Esophagus muscularis mucosa (tissue), 4 donors: Measurements from ENCODE around the gene SOHLH1.

- PRO-cap: no peak
- RAMPAGE, long total RNA, 4 experiments: no peak in any of the 4 experiments
Measured at GRCh38 chr9:135102996-135103335, 15.5 kb downstream of the OLFM1 start.

- PRO-cap: no peak
- RAMPAGE, long total RNA, 4 experiments: no peak in any of the 4 experiments
Measured at GRCh38 chr9:135109084-135109592, 21.7 kb downstream of the OLFM1 start.

DNA sequence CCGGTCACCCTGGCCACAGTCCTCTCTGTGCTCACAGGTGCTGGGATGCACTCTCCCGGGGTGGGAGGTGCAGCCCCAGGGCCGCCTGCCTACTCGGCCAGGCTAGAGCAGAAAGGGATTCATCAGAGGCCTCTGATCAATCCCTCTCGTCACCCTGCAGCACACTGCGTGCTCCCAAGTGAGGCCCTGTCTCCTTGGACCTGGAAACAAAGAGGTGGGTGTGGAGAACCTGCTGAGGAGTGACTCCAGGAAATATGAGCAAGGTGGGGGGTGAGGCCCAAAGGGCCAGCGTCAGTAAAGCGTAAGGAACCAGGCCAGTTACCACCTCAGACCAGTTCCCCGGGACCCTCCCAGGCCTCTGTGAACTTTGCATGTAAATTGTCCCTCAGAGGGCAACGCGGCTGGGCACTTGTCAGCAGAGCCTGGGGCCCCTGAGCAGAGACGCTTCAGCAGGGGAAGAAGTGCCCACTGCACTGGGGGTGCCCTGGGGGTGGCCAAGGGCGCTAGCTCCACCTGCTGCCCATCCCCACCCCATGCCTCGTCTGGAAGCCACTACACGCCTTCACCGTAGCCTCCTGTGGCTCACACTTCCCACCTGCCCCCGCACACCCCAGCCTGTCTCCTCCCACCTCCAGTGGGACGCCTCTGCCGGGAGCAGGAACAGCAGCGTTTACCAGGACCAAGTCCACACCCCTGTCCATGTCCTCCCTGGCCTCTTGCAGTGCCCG, 168.0 kb downstream of the OLFM1 start:
- PRO-cap: no peak
- RAMPAGE, long total RNA, 4 experiments: no peak in any of the 4 experiments

DNA sequence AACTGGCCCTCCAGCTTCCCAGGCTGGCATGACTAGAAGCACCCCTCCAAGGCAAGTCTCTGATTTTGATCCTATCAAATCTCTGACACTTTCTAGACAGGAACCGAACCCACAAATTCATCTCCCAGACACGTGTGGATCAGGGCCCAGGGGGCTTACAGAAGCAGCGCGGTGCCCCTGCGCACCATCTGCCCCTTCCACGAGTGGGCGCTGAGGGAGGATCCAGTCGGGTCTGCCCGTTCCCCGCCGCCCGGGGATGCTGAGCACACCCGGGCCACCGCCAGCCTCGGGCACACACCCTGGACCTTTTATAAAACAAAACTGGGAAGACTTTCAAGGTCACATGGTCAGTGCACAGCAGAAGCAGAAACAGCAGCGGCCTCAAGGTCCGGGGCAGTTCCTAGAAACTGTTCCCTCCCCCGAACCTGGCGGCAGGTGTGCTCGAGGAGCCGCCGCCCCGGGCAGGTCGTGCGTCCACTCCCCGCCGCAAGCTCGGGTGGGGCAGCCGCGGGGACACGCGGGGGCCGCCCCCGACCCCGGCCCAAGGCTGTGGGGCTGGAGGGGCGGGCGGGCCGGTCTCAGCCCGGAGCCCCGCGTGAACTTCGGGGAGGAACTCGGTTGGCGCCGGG, 742 bp upstream of the PPP1R26 start:
- PRO-cap: unidirectional peak, plus-strand start at position 339 of the sequence
- RAMPAGE, long total RNA, 4 experiments: no peak in any of the 4 experiments

DNA sequence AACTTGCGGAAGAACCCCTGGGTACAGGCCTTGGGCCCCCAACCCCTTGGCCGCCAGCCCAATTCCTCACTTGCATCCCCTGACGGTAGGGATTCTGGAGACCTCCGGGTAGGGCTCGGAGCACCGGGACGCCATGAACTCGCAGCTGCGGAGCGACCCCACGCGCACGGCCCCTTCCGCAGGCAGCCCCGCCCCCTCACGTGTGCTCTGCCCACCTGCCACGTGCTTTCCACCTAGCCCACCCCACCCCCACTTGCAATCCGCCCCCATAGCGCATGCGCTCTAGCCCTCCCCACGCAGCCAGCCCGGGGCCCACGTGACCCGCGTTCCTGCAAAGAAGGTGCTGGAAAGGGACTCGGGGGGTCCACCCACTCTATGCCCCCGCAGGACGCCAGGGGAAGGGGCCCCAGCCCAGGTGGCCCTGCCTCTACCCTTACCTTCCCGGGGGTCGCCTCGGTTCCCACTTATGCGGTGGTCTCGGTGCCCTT, at the start of gene SOHLH1:
TSS of gene SOHLH1 (minus strand) at position 149 of the 488 bp plus-strand sequence.
- PRO-cap: no peak
- RAMPAGE, long total RNA, 4 experiments: no peak in any of the 4 experiments

GRCh38 chr9:135861227-135861654, 46.1 kb downstream of the CAMSAP1 start:
- PRO-cap: no peak
- RAMPAGE, long total RNA, 4 experiments: no peak in any of the 4 experiments

GRCh38 chr9:135906476-135906982, 817 bp downstream of the CAMSAP1 start:
- PRO-cap: unidirectional peak, plus-strand start at chr9:135906608
- RAMPAGE, long total RNA, 4 experiments: no peak in any of the 4 experiments

GRCh38 chr9:135992505-135993500, 31.6 kb upstream of the UBAC1 start:
- PRO-cap: bidirectional peak, plus-strand start at chr9:135992877, minus-strand start at chr9:135992793; bidirectional peak, plus-strand start at chr9:135993241, minus-strand start at chr9:135993039
- RAMPAGE, long total RNA, 4 experiments: start-site peak on the plus strand in 1 of 4 experiments, at chr9:135993238-135993247 at its widest, 11 reads per replicate

- PRO-cap: no peak
- RAMPAGE, long total RNA, 4 experiments: no peak in any of the 4 experiments
Measured at GRCh38 chr9:136012017-136012646, 51.0 kb upstream of the UBAC1 start.

- PRO-cap: no peak
- RAMPAGE, long total RNA, 4 experiments: no peak in any of the 4 experiments
Measured at GRCh38 chr9:136052476-136052960, 42.6 kb downstream of the NACC2 start.

DNA sequence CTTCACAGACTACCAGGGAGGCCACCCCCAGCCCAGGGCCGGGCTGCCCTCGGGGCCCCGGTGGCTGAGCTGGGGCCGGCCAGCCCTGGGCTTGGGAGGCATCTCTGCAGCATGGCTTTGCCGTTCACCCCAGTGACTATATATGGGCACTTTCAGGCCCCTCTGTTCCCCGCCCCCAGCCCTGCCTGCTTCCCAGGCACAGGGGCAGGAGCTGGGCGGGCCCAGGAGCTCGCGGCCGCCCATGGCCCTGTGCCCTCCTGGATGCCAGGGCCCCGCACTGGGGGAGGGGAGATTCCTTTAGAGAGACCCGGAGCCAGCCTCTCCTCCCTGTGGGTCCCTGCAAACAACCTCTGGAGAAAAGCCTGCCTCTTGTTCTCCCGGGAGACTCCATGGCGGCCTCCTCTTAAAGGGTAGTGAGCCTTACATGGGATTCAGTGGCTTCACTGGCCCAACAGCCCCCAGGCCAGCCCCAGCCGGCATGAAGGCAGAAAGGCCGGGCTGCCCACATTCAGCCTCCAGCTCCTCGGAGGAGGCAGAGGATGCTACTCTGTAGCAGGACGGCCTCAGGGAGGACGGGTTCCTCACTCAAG, 4.2 kb downstream of the NACC2 start:
- PRO-cap: bidirectional peak, plus-strand start at position 224 of the sequence, minus-strand start at position 113 of the sequence
- RAMPAGE, long total RNA, 4 experiments: no peak in any of the 4 experiments

DNA sequence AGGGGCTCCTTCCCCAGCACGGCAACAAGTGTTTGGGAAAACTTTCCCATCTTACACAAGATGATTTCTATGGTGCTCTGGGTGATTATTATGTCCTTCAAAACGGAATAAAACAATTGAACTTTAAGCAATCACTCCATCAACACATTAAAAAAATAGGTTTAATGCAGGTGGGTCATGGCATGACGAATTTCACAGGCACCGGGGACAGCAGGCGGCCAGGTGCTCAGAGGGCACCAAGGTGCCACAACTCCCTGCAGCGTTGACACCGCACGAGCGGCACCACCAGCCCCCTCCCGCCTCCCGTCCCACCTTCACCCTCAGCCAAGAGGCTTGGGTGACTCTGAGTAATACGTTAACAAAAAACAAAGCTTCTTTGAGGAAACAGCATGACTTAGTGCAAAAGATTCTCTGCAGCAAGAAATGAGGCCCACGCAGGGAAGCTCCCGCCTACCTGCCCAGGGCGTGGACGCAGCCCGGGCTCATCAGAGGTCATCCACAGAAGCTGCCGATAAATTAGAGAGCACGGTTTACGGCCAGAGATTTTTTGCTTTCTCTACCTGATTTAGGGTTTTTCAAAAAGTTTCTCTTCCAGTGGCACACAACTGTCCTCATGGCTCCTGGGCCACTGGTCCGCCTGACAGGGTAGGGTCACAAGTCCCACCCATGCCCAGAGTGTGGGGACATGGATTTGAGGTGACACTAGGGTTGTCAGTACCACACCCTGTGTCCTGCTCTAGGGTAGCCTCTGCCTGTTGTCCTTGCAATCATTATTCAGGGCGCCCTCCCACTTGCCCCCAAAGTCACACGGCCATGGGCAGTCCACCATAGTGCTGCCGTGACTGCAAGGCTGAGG, 4.0 kb downstream of the TMEM250 start:
- PRO-cap: no peak
- RAMPAGE, long total RNA, 4 experiments: no peak in any of the 4 experiments

DNA sequence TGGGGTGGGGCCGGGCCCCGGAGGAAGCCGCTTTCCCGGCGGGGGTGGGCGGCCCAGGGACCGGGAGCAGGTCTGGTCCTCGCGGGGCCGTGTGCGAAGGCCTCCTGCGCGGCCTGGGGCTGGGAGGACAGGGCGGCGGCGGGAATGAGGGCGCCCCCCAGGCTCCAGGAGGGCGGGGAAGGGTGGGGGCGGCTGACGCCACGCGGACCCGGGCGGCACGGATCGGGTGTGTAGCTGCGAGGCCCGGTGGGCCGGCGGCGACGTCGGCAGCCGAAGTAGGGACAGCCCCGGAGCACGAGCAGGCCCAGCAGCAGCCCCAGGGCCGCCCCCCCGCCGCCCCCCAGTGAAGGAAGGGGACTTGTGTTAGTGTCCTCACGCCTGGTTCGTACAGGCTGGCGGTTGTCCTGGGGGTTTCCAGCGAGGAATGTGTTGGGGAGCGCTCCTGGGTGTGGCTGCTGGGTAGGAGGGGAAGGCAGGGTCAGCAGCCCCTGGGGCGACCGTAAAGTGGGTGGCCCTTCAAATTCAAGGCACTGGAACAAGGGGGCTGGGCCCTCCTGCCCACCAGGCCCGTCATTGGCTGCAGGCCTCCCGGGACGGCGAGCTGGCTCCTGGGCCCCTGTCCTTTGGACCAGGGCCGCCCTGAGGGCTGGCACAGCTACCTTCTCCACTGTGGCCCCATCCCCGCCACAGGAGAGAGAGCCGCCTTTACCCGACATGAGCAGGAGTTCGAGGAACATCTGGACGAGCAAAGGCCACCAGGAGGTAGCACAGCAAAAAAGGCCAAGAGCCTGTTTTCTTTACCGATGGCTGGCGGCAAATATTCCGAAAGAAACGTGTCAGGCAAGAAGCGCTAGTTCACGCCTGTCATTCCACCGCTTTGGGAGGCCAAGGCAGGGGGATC, 705 bp upstream of the TMEM250 start:
- PRO-cap: no peak
- RAMPAGE, long total RNA, 4 experiments: no peak in any of the 4 experiments

- PRO-cap: no peak
- RAMPAGE, long total RNA, 4 experiments: no peak in any of the 4 experiments
Measured at GRCh38 chr9:136171047-136171877, 33.7 kb downstream of the LHX3 start.

DNA sequence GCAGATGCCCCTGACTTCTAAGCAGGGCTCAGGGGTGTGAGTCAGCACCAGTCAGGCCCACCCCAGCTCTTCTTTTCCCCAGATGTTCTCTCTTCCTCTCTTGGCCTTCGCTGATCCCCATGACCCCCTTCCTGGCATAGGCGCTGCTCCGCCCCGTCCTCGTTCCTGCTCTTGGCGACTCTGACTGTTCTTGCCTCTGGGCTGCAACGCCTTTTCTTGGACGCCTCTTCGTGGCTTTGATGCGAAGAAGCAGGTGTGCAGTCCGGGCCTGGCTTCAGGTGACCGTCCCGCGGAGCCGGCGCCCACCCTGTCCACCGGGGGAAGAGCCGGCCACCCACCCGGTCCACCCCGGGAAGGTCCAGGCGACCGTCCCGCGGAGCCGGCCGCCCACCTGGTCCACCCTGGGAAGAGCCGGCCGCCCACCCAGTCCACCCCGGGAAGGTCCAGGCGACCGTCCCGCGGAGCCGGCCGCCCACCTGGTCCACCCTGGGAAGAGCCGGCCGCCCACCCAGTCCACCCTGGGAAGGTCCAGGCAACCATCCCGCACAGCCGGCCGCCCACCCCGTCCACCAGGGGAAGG, 6.0 kb upstream of the QSOX2 start:
- PRO-cap: unidirectional peak, minus-strand start at position 285 of the sequence
- RAMPAGE, long total RNA, 4 experiments: no peak in any of the 4 experiments

- PRO-cap: no peak
- RAMPAGE, long total RNA, 4 experiments: no peak in any of the 4 experiments
Measured at GRCh38 chr9:136324303-136324980, 2.9 kb upstream of the GPSM1 start.

DNA sequence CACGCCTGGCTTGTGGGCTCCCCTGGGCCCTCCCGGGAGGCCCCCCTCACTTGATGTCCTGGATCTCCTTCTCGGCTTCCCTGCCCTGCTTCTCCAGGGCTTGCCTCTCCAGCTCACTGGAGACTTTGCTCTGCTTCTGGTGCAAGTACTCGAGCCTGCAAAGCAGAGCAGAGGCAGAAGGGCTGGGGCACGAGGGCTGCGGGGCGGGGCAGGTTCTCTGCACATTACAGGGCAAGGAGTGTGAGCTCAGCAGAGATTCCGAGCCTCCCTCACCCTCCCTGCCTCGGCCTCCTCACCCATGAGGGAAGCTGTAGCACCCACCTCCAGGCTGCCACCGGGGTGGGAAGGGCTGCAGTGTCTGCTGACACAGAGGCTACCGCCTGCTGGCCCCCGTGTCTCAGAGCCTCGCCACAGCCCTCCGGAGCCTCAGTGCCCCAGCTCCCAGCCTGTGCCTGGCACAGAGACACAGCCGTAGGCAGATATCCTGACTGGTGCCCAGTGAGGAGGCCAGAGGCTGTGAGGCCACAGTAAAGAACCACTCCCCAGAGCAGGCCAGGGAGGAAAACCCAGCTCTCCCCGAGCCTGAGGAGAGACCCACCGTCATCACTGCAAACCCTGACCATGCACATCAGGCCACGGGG, 7.2 kb downstream of the SNAPC4 start:
- PRO-cap: no peak
- RAMPAGE, long total RNA, 4 experiments: no peak in any of the 4 experiments

- PRO-cap: no peak
- RAMPAGE, long total RNA, 4 experiments: no peak in any of the 4 experiments
Measured at GRCh38 chr9:136411575-136412089, 1.2 kb downstream of the PMPCA start.

GRCh38 chr9:136437353-136438089, 2.1 kb downstream of the INPP5E start:
- PRO-cap: no peak
- RAMPAGE, long total RNA, 4 experiments: no peak in any of the 4 experiments

DNA sequence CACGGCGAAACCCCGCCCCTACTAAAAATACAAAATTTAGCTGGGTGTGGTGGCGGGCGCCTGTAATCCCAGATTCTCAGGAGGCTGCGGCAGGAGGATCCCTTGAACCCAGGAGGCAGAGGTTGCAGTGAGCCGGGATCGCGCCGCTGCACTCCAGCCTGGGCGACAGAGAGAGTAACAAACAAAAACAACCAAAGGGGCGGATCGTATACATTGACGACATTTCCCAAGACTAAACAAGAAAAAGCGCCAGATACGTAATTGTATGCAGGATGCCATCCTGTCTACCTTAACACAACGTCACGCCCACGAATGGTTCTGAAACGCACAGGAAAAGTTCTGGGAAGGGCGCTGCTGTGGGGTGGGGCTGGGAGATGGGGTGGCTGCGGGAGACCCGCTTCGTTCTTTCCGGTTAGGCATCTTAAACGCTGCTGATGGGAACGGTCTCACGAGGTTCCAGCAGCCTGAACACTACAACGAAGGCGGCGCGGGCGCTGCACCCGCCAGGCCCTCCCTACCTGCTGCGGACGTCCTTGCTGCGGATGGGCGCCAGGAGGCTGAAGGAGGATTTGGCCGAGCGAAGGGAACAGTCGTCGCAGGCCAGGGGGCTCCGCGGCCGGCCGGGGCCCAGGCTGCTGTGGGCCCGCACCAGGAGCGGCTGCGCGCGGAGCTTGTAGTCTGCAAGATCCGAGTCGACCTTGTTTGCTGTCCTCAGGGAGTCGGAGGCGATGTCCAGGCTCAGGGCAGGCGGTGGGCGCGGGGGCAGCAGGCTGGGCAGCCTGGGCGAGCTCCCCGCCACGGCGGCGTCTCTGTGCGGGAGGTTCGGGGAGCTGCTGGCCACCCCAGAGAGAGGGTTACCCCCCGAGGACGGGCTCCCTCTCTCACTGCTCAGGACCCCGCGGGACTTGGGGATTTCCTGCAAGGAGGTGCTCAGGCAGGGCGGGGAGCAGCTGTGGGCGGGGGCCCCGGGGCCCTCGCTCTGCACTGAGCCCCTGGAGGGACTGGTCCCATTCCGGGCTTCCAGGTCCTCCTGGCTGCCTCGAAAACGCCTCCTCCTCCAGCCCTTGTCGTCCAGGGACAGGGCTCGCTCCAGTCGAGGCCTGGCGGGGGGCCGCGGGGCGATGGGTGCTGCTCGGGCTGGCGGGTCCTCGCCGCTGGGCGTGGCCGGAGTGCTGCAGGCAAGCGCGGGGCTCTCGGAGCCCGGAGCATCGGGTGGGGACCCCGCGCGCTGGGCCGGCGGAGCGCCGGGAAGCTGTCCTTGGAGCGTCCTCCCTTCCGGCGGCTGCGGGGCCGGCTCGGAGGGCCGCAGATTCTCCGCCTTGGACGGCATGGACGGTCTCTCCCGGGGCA, 1.1 kb downstream of the INPP5E start:
- PRO-cap: no peak
- RAMPAGE, long total RNA, 4 experiments: no peak in any of the 4 experiments